Heart right ventricle (tissue), 2 donors: ENCODE measurements around the genes ZNRF3 and LIF.

DNA sequence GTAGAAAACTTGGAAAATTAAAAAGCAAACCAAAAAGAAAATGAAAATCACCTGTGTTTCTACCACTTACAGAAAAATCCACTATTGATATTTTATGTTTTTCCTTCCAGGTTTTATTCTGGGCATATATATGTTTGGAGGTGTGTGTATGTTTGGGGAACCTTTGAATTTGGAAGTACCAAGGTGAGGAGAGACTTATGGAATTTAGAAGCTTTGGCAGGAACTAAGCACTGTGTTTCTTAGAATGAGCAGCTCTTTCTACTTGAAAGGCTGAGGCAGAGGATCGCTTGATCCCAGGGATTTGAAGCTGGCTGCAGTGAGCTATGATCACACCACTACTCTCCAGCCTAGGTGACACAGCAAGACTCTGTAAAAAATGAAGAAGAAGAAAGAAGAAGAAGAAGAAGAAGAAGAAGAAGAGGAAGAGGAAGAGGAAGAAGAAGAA lies 39.3 kb upstream of the ZNRF3 start:
- PRO-cap, 2 experiments, result no peak in any of the 2 experiments

- PRO-cap, 2 experiments, result peak in 2 of 2 experiments; most common plus-strand start chr22:28883592 (in 1)
These were observed at the start of gene ZNRF3 for GRCh38 chr22:28883403-28884275. Gene ZNRF3, plus strand, starts transcription at chr22:28883572.

GRCh38 chr22:28885097-28885665 lies 1.8 kb downstream of the ZNRF3 start:
- PRO-cap, 2 experiments, result no peak in any of the 2 experiments

GRCh38 chr22:28983852-28984207 lies 77.8 kb downstream of the C22orf31 start:
- PRO-cap, 2 experiments, result no peak in any of the 2 experiments

DNA sequence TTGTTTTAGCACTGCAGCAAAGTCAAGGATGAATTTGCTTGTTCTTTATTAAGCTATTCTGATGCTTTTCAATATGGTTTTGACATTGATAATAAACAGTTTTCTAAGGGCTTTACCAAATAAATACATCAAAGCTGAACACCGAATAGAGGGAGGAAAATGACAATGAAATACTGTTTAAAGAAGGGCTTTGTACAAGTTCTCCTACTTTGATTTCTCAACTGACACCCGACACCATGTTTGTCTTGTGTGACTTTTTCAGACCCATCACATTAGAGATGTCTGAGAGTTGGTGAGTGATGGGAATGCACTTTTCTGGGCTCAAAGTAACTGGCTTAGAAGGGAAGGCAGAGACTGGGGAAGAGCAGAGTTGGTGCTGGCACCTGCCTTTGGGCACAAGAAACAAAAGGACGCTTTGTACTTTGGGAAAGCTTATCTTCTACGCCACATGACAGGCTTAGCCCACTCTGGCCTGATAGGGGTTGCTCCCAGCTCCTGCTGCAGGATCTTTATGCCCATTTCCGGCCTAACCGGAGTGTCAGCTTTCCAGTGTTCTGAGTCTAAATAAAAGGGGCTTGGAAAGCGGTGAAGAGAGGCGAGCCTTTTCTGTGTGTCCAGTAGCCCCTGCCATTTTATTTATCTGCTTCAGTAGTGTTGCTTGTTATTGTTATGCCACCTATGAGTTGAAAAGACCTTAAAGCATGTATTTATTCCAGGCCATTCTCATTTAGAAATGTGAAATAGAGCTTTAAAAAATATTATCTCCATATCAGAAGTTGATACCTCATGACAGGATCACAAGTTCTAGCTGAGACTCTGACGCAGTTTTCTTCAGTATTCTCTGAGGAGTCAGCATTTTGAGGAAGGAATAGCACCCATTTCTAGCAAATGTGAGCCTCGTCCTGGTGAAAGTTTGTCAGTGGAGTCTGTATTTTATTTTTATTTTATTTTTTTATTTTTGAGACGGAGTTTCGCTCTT lies 24.1 kb downstream of the KREMEN1 start:
- PRO-cap, 2 experiments, result peak in 1 of 2 experiments; most common plus-strand start position 512 of the sequence (in 1); most common minus-strand start position 391 of the sequence (in 1)

DNA sequence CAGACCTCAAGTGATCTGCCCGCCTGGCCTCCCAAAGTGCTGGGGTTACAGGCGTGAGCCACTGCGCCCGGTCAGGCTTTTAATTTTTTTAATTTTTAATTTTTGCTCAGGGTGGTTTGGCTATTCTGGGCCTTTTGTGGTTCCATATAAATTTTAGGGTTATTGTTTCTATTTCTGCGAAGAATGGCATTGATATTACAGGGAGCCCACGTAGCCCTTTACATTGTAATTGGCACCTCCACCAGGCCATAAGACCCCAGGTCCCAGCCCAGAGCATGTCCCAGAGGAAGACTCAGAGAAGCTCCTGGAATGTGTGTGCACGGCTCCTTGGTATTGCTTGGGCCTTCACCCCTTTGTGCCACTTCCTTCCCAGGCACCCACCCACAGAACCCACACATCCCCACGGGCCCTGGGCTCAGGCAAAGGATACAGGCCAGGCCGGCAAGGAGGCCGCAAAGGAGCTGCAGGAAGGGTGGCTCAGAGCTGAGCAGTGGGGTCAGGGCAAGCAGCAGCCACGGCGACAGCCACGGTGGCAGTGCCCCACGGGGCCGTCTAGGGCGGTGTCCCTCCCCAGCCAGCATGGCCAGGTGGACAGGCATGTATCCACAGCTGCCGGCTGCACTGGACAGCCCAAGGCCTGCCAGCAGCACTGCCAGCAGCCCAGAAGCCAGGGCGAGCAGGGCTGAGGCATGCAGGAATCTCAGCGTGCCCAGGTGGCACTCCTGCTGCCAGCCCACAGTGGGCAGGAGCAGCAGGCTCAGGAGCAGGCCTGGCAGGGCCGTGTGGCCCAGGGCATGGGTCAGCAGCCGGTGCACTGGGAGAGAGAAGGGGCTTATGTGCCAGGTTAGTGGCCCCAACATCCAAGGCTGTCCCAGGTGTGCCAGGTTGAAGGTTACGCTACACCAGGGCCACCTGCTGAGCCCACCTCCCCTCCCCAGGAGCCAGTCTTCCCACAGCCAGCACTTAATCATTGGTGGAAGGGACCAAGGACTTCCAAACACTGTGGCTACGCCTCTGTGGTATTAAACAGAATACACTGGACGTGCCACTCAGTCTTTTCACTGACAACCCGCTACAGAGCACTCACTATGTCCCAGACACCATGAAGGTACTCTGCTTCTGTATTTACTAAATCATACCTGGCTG lies 4.0 kb downstream of the RHBDD3 start:
- PRO-cap, 2 experiments, result no peak in any of the 2 experiments

GRCh38 chr22:29269074-29269305 lies 922 bp downstream of the EWSR1 start:
- PRO-cap, 2 experiments, result no peak in any of the 2 experiments

DNA sequence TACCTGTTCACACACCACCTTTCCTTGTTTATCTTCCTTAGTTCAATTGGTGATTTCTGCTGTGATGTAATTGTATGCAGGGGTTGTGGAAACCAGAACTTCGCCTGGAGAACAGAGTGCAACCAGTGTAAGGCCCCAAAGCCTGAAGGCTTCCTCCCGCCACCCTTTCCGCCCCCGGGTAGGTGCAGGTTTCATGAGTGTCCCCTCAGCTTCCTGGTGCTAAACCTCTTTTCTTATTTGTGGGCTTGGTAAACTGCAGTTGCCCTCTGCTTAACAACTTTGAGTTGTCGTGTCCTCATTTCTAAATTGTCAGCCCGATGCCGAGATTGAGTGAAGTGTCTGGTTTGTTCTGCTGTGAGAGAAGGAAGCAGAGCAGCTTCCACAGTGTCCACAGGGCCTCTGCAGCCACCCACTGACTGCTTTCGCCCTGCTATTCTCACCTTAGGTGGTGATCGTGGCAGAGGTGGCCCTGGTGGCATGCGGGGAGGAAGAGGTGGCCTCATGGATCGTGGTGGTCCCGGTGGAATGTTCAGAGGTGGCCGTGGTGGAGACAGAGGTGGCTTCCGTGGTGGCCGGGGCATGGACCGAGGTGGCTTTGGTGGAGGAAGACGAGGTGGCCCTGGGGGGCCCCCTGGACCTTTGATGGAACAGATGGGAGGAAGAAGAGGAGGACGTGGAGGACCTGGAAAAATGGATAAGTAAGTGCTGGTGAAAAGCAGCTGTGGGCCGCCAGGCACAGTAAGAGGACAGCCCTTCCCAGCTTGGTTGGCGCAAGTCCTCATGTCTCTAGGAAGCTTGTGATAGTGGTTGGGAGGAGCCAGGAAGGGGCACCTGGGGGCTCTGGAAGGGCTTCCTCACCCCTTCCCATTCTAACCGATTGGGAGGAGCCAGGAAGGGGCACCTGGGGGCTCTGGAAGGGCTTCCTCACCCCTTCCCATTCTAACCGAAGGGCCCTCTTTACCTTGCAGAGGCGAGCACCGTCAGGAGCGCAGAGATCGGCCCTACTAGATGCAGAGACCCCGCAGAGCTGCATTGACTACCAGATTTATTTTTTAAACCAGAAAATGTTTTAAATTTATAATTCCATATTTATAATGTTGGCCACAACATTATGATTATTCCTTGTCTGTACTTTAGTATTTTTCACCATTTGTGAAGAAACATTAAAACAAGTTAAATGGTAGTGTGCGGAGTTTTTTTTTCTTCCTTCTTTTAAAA lies 6.9 kb upstream of the GAS2L1 start:
- PRO-cap, 2 experiments, result no peak in any of the 2 experiments

DNA sequence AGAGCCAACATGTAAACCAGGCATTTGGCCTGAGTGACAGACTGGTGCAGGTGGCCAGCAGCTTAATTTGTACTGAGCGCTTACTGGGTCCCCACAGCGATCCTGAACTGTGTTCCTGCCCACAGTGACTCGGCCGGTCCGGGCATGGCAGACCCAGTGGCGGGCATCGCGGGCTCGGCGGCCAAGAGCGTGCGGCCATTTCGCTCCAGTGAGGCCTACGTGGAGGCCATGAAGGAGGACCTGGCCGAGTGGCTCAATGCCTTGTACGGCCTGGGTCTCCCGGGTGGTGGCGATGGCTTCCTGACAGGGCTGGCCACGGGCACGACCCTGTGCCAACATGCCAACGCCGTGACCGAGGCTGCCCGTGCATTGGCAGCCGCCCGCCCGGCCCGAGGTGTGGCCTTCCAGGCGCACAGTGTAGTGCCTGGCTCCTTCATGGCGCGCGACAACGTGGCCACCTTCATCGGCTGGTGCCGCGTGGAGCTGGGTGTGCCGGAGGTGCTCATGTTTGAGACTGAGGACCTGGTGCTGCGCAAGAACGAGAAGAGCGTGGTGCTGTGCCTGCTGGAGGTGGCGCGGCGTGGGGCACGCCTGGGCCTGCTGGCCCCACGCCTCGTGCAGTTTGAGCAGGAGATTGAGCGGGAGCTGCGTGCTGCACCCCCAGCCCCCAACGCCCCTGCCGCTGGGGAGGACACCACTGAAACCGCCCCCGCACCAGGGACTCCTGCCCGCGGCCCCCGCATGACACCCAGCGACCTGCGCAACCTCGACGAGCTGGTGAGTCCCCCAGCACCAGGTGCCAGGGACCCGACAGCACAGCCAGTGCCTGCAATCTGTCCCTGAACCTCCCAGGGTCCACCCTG lies 1.7 kb downstream of the GAS2L1 start:
- PRO-cap, 2 experiments, result no peak in any of the 2 experiments

DNA sequence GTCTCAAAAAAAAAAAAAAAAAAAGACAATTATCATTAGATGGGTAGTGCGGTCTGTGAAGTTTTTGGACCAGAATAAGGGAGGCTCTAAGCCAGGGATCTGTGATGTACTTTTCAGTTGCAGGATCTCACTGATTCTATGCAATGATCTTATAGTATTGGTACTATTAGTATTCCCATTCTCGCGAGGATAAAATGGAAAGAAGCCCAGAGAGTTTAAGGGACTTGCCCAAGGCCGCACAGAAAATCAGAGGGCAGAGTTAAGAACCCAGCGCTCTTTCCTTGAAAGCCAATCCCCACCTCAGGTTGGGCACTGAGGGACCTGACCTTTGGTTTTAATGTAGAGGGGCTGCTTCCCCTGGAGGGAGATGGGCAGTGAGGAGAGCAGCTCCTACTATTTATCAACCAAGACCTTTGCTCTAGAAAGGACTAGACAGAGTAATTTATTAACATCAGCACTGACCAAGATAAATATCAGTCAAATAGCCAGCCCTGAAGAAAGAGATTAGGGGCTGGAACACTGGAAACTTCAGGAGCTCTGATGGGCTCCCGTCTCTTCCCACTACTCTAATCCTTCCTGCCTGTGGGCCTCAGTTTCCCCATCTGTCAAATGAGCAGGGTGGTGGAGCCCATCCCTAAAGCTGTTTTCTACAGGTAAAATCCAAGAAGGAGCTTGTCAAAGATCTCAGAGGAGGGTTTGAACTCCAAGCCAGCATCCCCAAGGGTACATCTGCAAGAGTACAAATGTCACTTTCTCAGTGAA lies 6.0 kb downstream of the NIPSNAP1 start:
- PRO-cap, 2 experiments, result no peak in any of the 2 experiments

DNA sequence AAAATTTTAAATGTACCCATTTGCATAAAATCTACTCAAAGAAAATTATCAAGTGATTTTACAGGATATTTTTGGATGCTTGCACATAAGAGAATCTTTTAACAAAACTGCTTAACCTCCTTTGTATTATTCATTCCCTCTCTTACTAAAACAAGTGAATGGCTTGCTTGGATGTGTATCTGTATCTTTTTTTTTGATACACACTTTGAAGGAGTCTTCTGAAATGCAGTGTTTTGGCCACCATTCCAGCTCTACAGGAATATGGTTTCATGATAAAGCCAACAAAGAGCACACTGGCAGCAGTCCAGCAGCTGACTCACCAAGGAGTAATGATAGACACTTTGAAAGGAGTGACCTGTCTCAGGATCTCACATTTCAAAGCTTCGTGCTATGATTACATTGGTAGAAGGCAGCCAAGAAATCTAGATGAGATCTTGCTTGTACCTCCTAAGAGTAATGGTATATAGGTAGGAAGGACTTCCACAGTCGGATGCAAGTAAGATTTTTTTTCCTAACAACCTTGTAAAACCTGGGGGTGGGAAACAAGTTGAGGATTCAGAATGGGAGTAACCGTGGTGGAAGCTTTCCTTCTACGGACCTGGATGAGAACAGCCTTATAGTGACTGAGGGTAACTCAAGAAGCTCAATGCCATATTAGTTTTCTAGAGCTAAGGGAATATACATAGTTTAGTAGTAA lies 24.8 kb downstream of the MTMR3 start:
- PRO-cap, 2 experiments, result no peak in any of the 2 experiments

DNA sequence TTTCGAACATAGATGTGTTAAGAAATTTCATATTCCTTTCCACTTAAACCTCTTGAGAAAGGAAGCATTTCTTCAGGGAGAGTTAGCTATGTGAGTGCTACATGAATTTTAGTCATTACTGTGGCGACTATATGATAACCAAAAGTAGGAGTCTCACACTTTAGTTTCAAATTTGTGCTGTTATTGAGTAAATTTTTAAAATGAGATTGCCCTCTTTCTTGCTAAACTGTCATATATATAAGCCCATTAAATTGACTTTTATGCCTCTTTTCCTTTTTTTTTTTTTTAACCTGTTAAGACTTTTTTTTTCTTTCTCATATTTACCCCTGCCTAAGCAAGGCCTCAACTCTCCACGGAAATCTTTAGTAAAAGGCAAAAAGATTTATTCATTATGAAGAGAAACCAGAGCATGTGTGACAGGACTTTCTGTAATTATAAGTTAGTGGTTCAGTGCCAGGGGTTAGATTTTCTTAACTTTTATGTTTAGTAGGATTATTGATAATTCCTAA lies 27.5 kb downstream of the MTMR3 start:
- PRO-cap, 2 experiments, result no peak in any of the 2 experiments

DNA sequence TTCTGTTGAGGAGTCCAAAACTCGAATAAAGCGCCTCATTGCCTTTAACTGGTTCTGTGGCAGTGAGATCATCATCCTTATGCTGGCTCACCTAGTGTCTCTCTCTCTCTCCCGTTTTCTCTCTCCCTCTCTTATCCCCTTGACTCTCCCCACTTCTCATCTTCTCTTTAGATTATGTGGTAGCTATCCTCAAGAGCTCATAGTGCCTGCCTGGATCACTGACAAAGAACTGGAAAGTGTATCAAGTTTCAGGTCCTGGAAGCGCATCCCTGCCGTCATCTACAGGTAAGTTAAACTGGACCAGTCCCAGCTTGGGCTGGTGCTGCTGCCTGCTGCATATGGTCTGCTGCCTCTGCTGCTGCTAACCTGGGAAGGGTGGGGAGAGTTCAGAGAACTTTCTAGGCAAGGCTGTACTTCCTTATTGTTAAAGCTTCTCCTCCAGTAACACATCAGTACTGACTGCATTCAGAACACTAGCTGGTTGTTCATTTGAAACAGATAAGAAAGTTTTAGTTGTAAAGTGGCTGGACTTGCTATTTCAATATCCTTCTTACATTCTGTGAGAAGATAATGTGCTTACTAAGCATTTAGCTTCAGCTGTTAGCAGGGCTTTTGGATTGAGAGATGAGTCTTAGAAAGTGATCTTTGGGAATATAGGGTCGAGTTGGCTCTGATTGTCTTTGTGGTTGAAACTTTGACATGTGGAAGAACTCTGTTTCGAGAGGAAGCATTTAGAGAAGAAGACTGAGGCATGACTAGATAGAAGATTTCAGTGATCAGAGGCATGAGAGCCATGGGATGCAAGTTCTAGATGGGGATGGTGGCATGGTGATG lies 77.3 kb upstream of the HORMAD2 start:
- PRO-cap, 2 experiments, result no peak in any of the 2 experiments

DNA sequence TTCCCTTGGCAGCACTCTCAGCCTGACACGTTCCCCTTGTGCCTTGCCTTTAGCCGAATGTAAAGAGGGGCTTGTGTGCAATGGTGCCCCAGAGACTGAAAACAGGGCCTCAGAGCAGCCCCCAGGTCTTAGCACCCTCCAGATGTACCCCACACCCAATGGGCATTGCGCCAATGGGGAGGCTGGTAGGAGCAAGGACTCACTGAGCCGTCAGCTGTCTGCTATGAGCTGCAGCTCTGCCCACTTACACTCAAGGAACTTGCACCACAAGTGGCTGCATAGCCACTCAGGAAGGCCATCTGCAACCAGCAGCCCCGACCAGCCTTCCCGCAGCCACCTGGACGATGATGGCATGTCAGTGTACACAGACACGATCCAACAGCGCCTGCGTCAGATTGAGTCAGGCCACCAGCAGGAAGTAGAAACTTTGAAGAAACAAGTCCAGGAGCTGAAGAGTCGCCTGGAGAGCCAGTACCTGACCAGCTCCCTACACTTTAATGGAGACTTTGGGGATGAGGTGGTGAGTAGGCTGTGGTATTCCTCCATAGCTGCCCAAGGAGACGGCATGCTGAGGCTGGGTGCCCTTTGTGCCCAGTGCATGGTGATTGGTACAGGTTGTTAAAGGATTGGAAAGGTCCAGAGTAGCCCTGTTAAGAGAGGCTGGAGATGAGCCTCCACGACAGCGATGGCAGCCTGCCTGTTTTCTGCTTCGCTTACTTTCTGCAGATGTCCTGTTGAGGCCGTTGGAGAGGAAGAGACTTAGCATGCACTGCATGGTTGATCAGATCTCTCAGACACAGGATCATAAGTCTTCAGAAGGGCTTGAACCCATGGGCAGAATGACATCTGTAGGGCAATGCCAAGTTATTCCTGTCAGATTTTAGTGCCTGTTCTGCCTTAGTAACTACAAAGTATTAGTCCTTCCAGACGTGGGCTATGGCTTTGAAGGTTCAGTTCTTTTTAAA lies 59.6 kb upstream of the HORMAD2 start:
- PRO-cap, 2 experiments, result no peak in any of the 2 experiments

- PRO-cap, 2 experiments, result no peak in any of the 2 experiments
These were observed 34.1 kb downstream of the LIF start for GRCh38 chr22:30212385-30212876.

DNA sequence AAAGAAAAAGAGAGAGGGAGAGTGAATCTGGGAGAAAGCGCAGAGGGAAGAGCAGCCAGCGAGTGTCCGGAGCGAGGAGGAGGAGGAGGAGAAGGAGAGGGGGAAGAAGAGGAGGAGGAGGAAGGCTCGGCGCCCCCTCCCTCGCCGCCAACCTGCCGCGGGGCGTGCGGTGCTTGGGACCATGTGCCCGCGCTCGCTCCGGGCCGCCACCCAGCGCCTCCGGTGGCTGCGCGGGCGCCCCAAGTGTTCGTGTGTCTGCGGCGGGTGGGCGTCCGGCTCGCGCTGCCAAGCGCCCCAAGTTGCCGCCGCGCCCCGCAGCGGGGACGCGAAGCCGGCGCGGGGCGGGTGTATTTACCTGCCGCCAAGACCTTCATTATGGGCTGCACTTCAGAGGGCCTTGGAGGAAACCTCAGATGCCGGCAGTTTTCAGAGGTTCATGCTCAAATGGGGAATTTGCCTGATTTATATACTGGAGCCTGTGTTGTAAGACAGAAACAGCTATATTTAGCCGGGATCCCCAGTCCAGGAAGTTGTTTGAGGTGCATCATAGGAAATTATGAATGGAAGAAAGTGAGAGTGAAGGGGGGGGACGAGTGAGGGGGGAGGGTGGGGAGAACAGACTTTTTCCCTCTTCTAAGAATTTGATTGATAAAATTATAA lies at the start of gene LIF:
Gene LIF (minus strand): TSS at position 438 of the 660 bp plus-strand sequence.
- PRO-cap, 2 experiments, result peak in 1 of 2 experiments; most common minus-strand start position 438 of the sequence (in 1)

DNA sequence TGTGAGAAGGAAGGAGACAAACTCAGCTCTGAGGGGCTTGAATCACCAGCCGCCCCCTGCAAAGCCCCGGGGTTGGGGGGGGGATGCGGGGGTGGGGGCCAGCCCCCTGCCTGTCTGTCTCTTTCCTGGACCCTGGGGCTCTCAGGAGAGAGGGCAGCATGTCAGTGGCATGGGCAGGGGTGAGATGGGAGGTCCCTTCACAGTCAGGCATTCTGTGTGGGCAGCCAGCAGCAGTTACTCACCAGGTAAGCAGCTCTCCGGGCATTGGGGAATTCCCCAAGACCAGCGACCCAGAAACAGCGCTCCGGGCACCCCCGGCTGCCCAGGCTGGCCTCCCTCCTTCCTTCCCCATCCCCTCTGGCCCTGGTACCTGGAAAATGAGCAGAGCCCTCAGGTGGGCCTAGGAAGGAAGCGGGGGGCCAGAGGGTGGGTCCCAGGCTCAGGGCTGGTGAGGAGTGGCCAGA lies 4.2 kb upstream of the LIF start:
- PRO-cap, 2 experiments, result no peak in any of the 2 experiments

- PRO-cap, 2 experiments, result no peak in any of the 2 experiments
These were observed 13.4 kb upstream of the TBC1D10A start for GRCh38 chr22:30340041-30340609.

DNA sequence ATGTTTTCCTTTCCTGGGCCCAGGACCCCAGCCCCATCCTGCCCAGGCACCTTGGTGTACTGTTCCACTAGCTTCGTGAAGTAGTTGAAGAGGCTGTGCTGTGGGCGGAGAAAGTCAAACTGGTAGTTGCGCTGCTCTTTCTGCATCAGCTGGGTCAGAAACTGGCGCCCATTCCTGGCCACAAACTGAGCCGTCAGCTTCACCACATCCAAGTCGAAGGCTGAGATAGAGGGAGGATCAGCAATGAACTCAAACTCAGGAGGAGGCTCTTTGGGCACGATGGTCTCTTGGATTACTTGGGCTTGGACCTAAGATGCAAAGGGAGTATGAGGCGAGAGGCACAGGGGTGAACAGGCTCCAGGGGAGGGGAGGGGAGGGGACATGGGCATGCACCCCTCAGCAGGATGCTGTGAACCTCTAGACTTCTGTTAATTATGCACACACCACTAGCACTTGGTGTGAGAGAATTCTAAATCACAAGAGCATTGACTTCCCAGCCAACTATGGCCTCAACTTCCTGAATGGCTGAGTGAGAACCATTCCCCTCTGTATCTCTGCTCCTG lies 11.7 kb downstream of the SF3A1 start:
- PRO-cap, 2 experiments, result no peak in any of the 2 experiments

GRCh38 chr22:30423529-30424000 lies 2.0 kb upstream of the MTFP1 start:
- PRO-cap, 2 experiments, result peak in 2 of 2 experiments; most common plus-strand start chr22:30423707 (in 1); most common minus-strand start chr22:30423942 (in 2)